ENCODE data around the genes ZNF148 and PLXNA1.

DNA sequence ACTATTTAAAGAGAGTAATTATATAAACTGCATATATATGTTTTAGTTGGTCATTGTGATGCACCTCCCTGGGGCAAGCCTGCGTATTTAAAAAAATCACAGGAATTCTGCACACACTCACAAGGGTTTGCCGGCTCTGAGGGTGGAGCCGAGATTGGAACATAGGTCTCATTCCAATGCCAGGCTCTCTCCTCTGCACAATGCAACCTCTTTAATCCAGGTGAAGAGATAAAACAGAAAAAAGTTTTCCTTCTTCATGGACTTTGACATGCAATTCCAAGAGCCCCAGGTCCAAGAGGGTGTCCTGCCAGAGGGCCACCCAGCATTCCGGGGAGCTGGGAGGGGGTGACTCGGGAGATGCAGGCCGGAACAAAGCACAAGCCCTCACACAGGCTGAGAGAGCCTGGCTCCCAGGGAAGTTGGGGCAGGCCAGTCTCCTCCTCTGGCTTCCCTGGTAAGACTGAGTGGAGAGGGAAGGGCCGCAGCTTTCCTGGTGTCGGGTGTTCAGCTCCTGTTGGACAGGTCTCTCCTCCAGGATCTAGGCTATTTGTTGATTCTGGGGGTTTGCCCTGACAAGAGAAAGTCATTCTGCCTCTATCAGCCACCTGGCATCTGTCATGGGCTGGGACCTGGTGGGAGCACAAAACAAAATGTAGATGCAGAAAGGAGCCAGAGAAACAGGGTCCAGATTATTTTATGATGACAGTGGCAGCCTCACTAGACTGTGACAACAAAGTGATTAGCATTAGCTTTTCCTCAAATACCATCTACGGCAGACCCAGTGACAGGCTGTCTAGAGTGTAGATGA, 6.8 kb upstream of the SLC12A8 start:
- PRO-cap: no peak

- PRO-cap: no peak
These were observed 12.8 kb downstream of the ZNF148 start for GRCh38 chr3:125362057-125362926.

DNA sequence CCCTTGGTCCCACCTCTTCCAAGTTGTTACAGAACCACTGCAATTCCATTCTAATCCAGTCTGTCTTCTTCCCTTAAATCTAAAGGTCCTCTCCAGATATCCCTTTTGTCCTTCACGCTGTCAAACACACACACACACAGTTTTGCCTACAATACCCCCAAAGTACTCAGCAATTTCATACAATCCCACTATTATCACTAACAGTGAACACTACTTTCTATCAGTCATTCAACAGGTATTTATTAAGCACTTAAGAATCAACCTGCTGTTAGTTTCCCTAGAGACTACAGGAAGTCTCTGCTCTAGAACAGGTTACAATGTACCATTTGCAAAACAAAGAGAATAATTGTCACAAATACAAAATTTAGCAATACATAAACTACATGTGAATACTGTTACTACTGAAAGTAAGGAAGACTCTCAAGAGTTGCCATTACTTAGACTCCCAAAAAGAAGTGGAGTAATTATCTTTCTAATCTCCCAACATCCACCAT, 4.9 kb downstream of the ZNF148 start:
- PRO-cap: no peak

- PRO-cap: bidirectional peak, plus-strand start at chr3:125375431, minus-strand start at chr3:125375289
These were observed at the start of gene ZNF148 for GRCh38 chr3:125374305-125375541. Gene ZNF148 (minus strand): TSS chr3:125375325.

DNA sequence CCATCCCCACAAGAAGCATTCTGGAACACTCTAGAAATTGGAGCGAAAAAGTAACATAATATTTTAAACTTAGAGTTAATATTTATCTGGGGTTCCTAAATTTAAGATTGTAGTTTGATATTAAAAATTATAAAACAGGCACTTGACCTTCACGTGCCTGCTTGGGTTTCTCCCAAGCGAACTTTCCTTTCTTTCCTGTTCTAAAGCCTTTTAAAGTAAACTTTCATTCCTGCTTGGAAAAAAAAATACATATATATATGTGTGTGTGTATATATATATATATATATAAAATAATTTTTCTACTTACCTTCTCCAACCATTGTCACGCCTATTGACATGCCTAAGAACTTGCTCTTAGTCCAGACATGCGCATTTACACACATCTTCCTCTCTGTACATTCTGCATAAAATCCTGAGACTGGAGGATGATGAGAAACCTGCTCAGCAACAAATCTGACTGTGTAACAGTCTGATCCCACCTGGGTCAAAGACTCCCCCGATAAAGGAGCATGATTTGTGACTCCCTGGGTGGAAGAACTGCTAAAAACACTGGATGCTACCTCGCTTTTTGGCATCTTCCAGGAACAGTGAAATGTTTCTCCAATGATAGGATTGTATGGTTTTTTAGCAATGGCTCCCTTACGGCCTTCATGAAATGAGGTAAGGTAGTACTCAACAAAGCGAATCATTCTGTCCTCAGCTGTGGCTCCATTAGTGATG, 32.0 kb upstream of the SNX4 start:
- PRO-cap: no peak

GRCh38 chr3:125594553-125594893, 774 bp downstream of the OSBPL11 start:
- PRO-cap: no peak

- PRO-cap: no peak
These were observed 37.8 kb upstream of the OSBPL11 start for GRCh38 chr3:125632997-125633604.

- PRO-cap: unidirectional peak, plus-strand start at chr3:125634419
These were observed 39.0 kb upstream of the OSBPL11 start for GRCh38 chr3:125634334-125634577.

DNA sequence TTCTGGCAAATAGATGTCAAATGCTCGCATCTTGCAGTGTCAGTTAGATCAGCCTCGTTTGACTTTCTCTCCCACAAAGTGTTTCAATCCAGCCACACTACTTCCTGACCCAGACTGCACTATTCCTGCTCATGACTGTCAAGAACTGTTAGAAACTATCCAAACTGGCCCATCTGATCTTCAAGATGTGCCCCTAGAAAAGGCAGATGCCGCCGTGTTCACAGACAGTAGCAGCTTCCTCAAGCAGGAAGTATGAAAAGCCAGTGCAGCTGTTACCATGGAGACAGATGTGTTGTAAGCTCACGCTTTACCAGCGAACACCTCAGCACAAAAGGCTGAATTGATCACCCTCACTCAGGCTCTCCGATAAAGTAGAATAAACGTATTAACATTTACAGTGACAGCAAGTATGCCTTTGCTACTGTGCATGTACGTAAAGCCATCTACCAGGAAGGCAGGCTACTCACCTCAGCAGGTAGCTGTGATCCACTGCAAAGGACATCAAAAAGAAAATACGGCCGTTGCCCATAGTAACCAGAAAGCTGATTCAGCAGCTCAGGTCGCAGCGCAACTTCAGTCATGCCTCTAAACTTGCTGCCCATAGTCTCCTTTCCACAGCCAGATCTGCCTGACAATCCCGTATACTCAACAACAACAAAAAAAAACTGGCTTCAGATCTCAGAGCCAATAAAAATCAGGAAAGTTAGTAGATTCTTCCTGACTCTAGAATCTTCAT, 132.9 kb upstream of the ROPN1B start:
- PRO-cap: no peak

- PRO-cap: bidirectional peak, plus-strand start at chr3:125990492, minus-strand start at chr3:125990303; bidirectional peak, plus-strand start at chr3:125990560, minus-strand start at chr3:125990559
These were observed 21.5 kb downstream of the ROPN1B start for GRCh38 chr3:125990226-125991174.

- PRO-cap: no peak
These were observed 23.8 kb downstream of the ALDH1L1 start for GRCh38 chr3:126156383-126157205.

DNA sequence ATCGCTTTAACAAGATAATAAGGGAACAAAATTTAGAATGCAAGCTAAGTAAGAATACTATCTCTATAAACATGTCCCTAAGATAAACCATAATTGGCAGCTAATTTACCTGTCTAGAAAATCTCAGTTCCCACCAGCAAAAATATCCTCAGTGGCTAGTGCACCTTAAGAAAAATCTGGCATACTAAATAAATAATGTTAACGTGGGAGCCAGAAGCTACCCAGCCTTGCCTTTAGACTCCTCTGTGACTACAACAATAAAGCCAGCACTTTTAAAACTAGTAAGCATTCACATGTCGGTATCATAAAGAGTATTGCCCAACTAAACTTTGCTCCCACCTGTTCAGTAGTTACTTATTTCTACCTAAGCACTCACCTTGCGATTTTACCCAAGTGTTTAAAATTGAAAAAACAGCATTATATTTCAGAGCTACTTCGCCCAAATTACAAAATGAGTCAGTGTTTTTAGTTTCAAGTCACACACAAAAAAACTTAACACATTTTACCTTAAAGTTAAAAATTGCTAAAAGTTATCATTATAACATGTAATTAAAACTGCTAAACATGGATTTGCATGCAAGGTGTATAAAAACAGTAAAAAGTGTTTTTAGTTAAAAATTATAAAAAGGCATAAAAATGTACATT, 12.8 kb downstream of the ALDH1L1 start:
- PRO-cap: no peak

DNA sequence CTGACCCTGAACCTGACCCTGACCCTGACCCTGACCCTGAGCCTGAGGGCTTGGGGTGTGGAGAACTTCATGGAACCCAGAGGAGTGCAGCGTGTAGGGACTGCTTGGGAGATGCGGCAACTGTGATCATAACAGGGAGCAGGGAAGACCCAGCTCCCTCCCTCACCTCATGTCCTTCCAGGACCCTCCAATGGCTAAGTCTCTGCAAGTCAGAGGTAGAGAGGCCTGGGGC, 6.0 kb upstream of the ALDH1L1 start:
- PRO-cap: no peak

DNA sequence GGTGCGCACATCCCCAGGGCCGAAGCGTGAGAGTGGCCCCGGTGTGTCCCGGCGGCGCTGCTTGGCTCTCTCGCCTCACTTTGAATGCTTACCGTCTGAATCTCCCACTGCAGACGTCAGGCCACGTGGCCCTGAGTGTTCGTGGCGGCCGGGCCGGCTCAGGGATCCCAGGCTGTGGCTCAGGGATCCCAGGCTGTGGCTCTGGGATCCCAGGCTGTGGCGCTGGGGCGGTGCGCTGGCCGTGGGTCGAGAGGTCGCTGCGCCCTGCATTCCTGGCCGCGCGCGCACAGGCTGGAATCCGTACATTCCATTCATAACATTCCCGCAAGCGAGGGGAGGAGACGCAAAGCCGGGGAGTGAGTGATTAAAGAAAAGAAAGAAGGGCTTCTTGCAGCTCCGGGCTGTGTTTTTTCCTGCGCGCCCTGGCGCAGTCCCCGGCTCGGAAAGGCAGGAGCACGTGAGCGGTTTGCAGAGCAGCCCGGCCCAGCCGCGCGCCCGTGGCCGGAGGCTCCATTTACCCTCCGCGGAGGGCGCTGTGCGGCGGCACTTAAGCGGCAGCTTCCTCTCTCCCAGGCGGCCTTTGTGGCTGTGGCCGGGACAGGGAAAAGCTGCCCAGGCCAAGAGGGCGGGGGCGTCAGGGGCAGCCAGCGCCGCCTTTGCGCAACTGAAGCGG, 87.0 kb upstream of the ALDH1L1 start:
- PRO-cap: unidirectional peak, minus-strand start at position 582 of the sequence

DNA sequence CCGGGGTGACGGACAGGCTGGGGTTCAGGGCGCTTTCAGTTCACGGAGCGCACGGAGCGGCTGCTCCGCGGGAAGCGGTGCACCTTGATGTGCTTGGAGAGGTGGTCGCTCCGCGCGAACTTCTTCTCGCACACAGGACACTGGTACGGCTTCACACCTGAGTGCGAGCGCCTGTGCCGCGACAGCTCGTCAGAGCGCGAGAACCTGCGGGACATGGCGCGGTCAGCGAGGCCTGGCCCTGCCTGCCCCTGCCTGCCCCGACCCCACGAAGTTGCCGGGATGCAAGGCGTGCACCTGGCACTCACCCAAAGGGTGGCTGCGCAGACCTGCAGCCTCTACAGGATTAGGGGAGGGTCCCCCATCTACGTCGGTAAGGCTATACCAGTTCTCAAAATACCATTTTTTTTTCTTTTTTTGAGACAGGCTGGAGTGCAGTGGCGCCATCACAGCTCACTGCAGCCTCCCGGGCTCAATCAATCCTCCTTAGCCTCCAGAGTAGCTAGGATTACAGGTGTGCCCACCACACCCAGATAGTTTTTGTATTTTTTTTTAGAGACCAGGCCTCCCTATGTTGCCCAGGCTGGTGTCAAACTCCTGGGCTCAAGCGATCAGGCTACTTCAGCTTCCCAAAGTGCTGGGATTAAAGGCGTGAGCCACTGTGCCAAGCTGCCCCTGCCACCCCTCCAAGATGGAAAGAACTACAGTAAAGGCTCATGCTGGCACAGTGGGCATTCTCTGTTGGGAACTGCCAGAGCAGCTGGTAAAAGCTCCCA, 13.3 kb downstream of the KLF15 start:
- PRO-cap: no peak

DNA sequence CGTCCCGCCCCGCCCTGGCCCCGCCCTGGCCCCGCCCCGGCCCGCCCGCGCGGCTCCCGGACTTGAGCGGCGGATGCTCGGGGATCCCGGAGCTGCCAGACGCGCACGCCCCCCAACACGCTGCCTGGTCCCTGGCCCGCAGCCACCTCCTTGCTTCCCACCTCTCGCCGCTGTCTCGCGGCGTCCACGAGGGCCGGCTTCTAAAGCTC, 228 bp upstream of the KLF15 start:
- PRO-cap: bidirectional peak, plus-strand start at position 80 of the sequence, minus-strand start outside the sequence

DNA sequence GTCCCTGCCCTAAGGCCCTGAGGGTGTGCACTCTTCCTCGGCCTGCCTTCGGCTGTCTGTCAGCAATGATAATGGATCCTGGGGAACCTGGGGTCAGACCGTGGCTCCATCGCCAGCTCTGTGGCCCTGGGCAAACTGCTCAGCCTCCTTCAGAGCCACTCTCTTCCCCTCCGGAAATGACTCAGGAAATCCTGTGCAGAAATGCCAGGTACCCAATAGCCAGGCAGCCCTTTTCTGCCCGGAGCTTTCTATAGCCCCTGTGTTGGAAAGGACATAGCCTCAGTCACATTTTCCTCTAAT, 11.4 kb upstream of the ZXDC start:
- PRO-cap: no peak

- PRO-cap: no peak
These were observed 25.8 kb upstream of the PLXNA1 start for GRCh38 chr3:126956912-126957640.

- PRO-cap: no peak
These were observed 21.0 kb upstream of the PLXNA1 start for GRCh38 chr3:126961962-126962191.

GRCh38 chr3:126981929-126983251, at the start of gene PLXNA1:
Gene PLXNA1 (plus strand): TSS chr3:126983115.
- PRO-cap: bidirectional peak, plus-strand start at chr3:126983064, minus-strand start at chr3:126982950